Spleen (tissue), 7 donors: ENCODE data around the genes GGPS1 and B3GALNT2.

DNA sequence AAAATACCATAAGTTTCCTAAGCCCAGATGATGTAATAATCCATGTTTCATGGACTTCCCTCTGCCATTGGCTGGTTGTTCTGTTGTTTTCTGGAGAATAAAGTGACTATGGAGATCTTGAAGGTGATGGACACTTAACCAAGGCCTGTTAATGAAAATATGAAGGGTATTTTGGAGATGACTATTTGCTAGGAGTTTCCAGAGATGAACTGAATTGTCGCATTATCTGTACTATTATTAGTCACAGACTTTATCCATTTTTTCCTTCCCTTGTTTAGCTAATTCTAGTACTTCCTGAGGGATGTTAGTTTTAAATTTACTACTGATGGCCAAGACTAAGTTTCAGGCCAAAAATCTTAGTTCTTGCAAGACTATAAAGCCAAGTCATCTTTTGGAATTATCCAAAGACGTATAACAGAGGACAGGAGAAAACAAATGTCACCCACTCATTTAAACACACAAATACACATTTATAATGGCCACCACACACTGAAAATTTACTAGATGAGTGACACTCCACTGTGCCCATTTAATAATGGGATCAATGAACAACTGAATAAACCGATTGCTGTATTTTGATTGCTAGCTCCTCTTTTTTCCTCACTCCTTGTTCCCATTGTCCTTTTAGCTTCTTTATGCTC is 24.6 kb upstream of the TARBP1 start:
- PRO-cap, 4 experiments: no peak in any of the 4 experiments
- RAMPAGE, long total RNA, 4 experiments: no peak in any of the 4 experiments

DNA sequence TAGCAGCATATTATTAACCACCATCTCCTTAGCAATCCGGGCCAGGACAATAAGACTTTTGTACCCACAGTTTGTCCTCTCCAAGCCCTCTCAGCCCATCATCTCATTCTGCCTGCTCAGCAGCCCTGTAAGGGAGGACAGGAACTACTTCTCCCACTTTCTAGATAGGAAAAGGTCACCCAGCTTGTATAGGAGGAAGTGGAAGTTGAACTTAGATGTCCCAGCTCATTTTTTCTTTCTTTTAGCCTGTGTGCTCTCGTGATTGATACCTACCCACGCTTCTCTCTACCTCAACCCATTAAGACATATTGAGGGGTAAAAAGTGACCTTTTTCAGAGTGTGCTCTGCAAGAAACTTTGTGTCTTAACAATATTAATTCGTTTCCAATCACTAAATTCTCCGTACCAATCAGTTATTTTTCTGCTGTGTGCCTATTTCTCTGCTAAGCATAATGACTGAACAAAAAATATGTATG is 49.6 kb upstream of the TARBP1 start:
- PRO-cap, 4 experiments: no peak in any of the 4 experiments
- RAMPAGE, long total RNA, 4 experiments: no peak in any of the 4 experiments

- PRO-cap, 4 experiments: no peak in any of the 4 experiments
- RAMPAGE, long total RNA, 4 experiments: no peak in any of the 4 experiments
Measured at GRCh38 chr1:234538412-234538771, 59.4 kb upstream of the TARBP1 start.

DNA sequence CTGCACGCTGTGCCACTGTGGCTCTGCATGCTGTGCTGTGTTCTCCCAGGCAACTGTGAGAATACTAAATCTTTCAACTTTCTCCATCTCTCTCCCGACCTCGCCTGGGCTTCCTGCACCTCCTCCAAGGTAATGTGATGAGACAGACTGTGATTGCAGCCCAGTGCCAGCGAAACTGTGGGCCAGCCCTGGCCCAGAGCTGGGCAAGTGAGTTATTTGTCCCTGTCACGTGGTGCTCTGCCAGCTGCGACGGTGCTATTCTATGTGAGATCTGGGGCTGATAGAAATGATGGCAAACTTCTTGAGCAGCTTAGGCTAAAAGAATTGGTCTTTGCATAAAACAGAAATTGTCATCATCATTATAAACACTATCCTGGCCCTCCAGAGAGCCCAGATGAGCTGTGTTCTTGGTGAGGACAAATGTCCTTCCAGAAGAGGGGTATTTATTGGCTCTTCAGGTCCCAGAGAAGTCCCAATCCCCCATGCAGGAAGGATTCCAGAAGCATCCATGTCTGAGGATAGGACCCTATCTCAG is 63.5 kb upstream of the TARBP1 start:
- PRO-cap, 4 experiments: no peak in any of the 4 experiments
- RAMPAGE, long total RNA, 4 experiments: no peak in any of the 4 experiments

DNA sequence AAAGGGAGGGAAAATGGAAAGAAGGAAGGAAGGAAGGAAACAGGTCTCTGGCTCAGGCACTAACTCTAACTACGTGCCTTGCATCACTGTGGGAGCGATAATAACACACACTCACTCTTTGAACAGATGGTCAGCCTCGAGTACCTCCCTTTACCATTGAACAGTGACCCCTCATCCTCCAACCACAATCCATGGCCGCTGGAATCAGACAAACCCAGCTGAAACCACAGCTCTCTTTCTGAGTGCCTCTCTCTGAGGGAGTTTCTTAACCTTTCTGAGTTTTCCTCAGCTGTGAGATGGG is 63.0 kb downstream of the IRF2BP2 start:
- PRO-cap, 4 experiments: no peak in any of the 4 experiments
- RAMPAGE, long total RNA, 4 experiments: no peak in any of the 4 experiments

DNA sequence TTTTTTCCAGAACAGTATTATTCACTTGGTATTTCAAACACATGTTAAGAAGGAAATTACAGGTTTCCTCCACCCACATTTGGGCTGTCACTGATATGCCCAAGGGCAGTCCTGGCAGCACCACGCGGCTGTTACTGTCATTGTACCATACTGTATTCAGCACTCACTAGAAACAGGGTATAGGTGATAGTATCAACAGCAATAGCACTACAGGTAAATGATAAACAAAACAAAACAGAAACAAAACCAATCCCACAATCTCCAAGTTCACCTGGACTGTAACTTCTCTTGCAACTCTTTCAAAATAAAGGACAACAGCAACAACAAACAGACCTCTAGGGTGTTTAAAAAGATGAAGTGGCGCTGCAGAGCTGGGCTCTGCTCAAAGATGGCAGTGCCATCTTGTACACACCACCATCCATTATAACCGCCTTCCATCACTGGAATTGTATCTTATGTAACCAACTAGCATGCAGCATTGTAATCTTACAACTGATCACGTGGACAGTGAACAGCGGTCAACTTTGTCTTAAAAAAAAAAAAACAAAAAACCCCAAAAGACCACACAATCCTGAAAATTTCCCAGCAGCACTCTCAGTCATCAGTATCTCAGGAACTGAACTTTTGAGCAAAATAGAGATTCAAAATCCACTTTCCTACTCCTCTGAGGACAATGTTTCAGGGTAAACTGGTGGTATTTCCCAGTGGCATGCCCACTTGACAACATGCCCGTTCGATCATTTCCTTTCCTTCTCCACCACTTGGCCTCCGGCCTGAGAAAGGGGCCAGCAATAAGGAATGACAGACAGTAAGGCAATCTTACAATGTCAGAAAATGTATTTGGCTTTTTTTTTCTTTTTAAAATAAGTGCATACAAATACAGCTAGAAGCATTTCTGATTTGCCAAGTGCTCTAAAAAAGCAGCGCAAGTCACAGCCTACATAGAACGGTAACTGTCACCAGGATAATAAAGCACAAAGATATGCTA is 3.8 kb downstream of the IRF2BP2 start:
- PRO-cap, 4 experiments: peak in 1 of 4 experiments; most common minus-strand start position 948 of the sequence (in 1)
- RAMPAGE, long total RNA, 4 experiments: start-site peak on the minus strand in 1 of 4 experiments, centred at positions 140 to 753 of the sequence, 18 to 22 reads per replicate

GRCh38 chr1:234619648-234620263 is 9.8 kb upstream of the IRF2BP2 start:
- PRO-cap, 4 experiments: no peak in any of the 4 experiments
- RAMPAGE, long total RNA, 4 experiments: no peak in any of the 4 experiments

DNA sequence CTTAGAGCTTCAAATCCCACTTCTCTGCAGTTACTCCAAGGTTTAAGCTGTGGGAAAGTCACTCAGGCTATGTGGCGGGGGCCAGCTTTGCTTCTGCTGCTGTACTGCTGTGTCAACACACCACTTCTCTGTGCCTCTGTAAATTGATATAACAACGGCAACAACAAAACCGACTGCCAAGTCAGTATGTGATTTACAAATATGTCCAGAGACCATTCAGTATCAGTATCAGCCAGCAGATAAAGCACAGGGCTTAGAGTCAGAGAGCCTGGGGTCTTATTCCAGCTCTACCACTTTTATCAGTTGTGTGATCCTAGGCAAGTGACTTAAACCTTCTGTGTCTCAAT is 14.2 kb upstream of the IRF2BP2 start:
- PRO-cap, 4 experiments: no peak in any of the 4 experiments
- RAMPAGE, long total RNA, 4 experiments: no peak in any of the 4 experiments

DNA sequence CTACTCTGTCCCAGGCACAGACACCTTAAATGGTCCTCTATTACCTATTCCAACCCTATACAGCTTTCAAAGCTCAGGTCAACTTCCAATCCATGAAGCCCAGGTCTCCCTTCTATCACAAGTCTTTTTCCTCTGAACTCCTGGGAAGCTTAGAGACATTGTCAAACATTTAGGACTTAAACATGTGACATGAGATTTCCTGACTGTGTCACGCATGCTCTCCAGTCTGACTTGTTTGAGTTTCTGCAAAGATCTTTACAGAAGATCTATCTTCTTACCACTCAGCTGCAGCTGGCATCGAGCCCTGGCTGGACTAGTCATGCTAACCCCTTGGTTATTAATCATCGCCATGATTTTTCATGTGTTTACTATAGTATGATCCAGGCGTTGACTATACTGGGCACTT is 18.0 kb upstream of the IRF2BP2 start:
- PRO-cap, 4 experiments: no peak in any of the 4 experiments
- RAMPAGE, long total RNA, 4 experiments: no peak in any of the 4 experiments

DNA sequence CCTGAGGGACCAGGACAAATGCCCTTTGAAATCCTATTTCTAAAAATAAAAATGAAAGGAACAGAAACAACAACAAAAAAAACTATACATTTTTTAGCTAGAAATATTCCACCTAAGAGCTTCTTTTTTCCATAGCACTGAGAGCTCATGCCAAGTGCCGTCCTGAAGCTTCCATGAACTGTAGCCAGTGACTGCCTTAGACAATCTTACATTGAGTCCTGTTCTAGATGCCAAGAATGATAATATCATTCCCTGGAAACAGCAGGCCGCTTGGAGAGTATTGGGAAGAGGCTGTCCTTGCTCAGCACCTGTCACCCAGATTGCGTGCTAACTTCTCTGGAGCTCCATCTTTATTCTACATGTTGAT is 82.9 kb upstream of the IRF2BP2 start:
- PRO-cap, 4 experiments: no peak in any of the 4 experiments
- RAMPAGE, long total RNA, 4 experiments: no peak in any of the 4 experiments

DNA sequence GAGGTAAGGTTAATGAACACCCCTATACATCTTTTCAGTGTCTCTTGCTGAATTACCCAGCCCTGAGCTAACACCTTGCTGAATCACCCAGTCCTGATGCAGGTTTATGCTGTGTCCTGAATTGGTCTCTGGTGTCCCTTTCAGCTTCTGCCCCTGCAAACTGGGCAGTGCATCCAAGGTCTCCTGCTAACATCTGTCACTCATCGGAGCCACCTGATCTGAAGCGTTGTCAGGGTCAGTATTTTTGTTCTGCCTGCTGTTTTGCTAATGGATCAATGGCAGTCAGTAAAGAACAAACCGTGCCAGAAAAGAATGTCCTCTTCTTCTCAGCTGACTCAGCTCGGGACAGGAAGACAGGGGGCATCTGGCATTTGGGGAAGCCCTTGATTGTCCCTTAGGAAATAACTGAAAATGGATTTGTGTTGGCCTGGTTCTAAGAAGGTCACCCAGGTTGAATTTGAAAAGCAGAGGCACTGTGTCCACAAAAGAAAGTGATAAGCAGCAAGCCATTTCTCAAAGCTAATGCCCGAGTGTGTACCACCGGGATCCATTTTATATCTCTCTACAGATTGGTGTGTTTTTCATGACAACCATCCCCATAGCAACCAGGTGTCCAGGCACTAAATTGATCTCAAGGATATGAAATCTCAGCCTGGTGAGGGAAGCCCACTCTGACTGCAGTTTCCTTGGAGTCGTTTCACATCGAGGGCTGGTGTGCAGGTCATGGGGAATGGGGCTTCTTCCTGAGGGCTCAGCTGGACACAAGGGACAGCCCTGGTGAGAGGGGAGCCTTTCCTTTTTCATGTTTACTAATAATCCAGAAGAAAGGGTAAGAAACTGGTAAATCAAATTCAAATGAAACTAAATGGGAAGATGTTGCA is 109.7 kb upstream of the IRF2BP2 start:
- PRO-cap, 4 experiments: no peak in any of the 4 experiments
- RAMPAGE, long total RNA, 4 experiments: no peak in any of the 4 experiments

- PRO-cap, 4 experiments: peak in 4 of 4 experiments; most common plus-strand start chr1:234970175 (in 2); most common minus-strand start chr1:234970210 (in 3)
- RAMPAGE, long total RNA, 4 experiments: no peak in any of the 4 experiments
Measured at GRCh38 chr1:234969482-234970378, 158.9 kb downstream of the TOMM20 start.

DNA sequence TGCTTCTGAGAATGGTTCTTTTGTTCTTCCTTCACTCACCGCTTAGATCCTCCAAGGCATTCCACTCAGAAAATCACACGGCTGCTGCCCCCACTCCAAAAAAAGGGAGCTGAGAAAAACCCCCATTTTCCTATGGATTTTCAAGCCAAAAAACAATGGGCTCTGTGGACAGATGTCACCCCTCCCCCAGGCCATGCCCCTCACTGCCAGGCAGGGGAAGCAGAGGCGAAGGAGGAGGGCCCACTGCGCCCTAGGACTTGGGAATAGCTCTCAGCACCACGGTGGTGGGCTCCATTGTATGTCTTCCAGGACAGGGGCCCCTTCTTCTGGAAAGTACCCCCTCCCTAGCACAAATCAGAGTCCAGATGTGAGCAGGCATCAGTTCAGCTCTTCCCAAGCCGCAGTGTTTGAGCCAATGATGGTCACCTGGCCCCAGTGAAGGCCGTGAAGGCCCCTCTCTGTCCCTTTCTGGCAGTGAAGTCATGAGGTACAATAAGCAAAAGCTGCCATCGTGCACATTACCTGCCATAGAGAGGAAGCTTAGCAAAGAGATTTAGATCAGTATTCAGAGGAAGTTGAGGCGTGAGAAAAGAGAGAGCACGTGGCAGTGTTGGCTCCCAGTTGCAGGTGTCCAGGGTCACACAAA is 149.2 kb downstream of the TOMM20 start:
- PRO-cap, 4 experiments: peak in 2 of 4 experiments; most common plus-strand start position 568 of the sequence (in 2)
- RAMPAGE, long total RNA, 4 experiments: no peak in any of the 4 experiments

DNA sequence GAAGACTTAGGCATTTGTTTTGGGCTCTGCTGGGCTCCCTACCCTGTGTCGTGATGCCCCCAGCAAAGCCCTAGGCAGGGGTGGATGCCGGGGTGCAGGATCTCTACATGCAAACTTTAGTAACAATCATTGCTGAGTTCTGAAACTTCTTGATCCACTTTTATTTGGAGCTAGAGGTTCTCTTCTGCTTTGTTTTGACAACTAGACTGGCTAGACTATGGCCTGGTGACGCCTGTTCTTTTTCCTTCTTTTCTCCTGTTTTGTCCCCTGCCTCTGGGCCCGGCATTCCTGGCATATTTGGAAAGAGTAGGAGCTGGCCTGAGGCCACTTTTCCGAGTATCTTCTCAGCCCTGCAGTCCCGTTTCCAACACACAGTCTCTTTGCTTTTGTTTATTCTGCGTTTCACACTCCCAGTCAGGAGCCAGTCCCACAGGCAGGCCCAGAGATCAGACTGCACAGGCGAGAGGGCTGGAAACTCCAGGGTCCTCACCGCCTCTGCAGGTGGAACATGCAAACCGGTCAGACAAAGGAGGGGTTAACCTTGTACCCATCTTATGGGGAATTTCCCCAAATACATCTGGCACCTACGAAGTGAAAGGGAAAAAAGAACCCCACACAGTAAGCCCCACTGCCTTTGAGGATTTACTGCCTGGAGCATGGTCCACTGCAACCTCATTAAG is 141.2 kb downstream of the TOMM20 start:
- PRO-cap, 4 experiments: no peak in any of the 4 experiments
- RAMPAGE, long total RNA, 4 experiments: no peak in any of the 4 experiments

DNA sequence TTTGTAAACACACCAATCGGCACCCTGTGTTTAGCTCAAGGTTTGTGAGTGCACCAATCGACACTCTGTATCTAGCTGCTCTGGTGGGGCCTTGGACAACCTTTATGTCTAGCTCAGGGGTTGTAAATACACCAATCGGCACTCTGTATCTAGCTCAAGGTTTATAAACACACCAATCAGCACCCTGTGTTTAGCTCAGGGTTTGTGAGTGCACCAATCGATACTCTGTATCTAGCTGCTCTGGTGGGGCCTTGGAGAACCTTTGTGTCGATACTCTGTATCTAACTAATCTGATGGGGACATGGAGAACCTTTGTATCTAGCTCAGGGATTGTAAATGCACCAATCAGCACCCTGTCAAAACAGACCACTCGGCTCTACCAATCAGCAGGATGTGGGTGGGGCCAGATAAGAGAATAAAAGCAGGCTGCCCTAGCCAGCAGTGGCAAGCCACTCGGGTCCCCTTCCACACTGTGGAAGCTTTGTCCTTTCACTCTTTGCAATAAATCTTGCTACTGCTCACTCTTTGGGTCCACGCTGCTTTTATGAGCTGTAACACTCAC is 12.6 kb upstream of the TOMM20 start:
- PRO-cap, 4 experiments: no peak in any of the 4 experiments
- RAMPAGE, long total RNA, 4 experiments: no peak in any of the 4 experiments

GRCh38 chr1:235304790-235305663 is 23.0 kb downstream of the ARID4B start:
- PRO-cap, 4 experiments: no peak in any of the 4 experiments
- RAMPAGE, long total RNA, 4 experiments: no peak in any of the 4 experiments

DNA sequence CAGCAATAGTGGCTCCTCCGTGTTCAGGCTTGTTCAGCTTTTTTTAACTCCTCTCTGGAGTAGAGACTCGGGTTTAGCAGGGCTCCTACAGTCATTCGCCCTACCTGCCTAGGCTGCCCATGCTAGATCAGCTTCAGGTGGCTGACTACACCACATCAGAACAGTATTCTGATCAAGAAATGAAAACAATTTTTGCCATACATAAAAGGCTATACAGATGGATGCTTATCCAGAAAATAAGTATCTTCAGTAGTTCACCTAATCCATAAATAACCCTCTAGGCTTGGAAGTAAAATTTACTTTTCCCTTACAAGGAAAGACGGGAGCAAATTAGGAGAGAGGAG is 14.6 kb downstream of the ARID4B start:
- PRO-cap, 4 experiments: no peak in any of the 4 experiments
- RAMPAGE, long total RNA, 4 experiments: no peak in any of the 4 experiments

DNA sequence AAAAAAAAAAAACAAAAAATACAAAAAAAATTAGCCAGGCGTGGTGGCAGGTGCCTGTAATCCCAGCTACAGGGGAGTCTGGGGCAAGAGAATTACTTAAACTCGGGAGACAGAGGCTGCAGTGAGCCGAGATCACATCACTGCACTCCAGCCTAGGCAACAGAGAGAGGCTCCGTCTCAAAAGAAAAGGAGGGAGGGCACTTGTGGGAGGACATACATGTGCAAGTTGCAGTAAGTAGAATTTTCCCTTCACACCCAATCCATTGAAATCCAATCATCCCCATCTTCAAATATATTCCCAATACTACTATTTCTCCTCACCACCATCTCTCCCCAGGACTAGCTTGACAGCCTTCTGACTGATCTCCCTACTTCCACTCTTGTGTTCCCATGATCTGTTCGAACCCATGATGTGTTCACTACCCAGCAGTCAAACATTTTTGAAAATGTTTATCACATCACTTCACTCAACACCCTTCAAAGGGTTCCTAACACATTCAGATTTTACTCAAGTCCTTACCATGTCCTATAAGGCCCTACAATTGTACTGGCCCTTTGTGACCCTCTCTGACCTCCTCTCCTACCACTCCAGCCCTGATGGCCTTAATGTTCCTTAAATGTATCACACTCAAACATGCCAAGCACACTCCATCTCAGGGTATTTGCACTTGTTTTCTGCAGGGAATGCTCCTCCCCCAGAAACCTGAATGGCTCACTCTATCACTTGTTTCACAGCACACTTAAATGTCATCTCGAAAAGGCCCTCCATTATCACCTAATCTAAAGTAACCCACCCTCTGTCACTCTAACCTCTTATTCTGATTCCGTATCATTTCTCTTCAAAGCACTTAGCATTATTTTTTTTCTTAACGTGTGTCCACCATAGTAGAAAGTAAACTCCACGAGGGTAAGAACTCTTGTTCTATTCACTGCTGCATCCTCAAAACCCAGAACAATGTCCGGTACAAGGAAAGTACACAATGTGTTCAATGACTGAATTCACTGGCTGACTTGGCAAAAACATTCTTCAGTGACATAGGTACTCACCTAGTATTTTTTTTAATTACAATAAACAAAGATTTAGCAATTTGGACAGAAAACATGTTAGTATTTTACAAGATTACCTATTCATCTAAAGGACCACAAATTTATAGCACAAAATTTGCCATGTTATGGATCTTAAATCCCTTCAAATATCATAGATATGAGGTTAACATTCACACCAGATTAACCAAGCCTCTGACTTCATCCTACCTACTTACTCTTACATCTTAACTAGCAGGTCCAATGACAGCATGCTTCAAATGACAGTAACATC is 7.4 kb downstream of the ARID4B start:
- PRO-cap, 4 experiments: no peak in any of the 4 experiments
- RAMPAGE, long total RNA, 4 experiments: no peak in any of the 4 experiments

DNA sequence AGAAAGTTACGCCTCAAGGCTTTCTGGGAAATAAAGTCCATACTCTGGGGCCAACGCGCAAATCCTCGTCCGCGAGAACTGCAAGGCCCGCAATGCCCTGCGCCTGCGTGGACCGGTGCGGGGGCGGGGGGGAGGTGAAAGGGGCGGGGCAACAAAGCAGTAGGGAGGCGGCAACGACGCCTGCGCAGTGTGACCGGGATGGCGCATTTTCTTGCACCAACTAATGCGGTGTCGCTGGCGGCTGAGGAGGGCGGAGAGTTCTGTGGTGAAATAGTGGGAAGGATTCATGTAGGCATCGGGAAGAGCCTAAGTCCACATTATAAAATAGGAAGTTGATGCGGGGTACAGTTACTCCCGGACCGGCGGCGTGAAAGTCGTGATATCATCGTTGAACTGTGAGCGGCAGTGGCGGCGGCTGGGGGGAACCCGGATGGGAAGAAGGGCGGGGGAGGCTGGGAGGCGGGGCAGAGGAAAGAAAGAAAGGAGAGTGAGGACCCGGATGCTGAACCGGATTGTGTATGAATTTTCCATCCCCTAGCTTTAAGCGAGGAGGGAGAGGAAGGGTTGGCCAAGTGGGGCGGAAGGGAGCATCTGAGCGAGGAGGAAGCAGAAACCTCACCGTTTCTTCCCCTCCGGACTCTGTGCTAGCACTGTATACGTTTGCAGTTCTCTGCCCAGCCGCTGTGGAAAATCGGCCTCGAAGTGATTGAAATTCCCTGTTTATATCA is at the start of gene GGPS1:
Gene GGPS1, plus strand, starts transcription at position 187 of the 728 bp plus-strand sequence.
- PRO-cap, 4 experiments: peak in 4 of 4 experiments; most common plus-strand start position 187 of the sequence (in 4); most common minus-strand start position 432 of the sequence (in 4)
- RAMPAGE, long total RNA, 4 experiments: start-site peak on the plus strand in 4 of 4 experiments, centred at position 190 of the sequence, 129 to 171 reads per replicate

- PRO-cap, 4 experiments: peak in 4 of 4 experiments; most common plus-strand start chr1:235503808 (in 1); most common minus-strand start chr1:235503853 (in 3)
- RAMPAGE, long total RNA, 4 experiments: no peak in any of the 4 experiments
Measured at GRCh38 chr1:235503727-235504521, at the start of gene B3GALNT2. TSS of gene B3GALNT2 (minus strand) at chr1:235504452.